Neural crest cell (in vitro differentiated cells): Measurements from ENCODE around the gene KSR2.

- PRO-cap: no peak
Observed at GRCh38 chr12:116222344-116222627, 55.2 kb downstream of the MED13L start.

GRCh38 chr12:116228819-116229414 is 48.6 kb downstream of the MED13L start:
- PRO-cap: no peak

DNA sequence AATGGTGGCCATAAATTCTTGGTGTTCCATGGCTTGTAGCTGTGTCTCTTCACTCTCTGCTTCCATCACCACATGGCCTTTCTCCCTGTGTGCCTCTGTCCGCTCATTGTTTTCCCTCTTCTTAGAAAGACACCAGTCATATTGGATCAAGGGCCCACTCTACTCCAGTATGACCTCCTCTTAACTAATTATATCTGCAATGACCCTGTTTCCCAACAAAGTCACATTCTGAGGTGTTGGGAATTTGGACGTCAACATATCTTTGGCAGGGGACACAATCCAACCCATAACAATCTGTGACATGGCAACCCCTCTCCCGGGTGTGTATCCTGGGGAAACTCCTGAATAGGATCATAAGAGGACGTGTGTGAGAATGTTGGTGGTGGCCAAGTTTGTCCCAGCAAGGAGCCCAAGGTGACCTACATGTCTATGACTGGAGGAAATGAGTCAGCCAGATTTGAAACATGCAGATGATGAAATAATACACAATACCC is 7.4 kb upstream of the MAP1LC3B2 start:
- PRO-cap: no peak

GRCh38 chr12:116558414-116558740 is 804 bp upstream of the MAP1LC3B2 start:
- PRO-cap: no peak

GRCh38 chr12:116759679-116760336 is 21.7 kb downstream of the RNFT2 start:
- PRO-cap: no peak

- PRO-cap: no peak
Observed at GRCh38 chr12:116802771-116804109, 65.1 kb downstream of the RNFT2 start.

- PRO-cap: no peak
Observed at GRCh38 chr12:117035952-117036501, 63.2 kb downstream of the TESC start.

GRCh38 chr12:117046361-117046913 is 52.8 kb downstream of the TESC start:
- PRO-cap: no peak

- PRO-cap: no peak
Observed at GRCh38 chr12:117048098-117048671, 51.0 kb downstream of the TESC start.

DNA sequence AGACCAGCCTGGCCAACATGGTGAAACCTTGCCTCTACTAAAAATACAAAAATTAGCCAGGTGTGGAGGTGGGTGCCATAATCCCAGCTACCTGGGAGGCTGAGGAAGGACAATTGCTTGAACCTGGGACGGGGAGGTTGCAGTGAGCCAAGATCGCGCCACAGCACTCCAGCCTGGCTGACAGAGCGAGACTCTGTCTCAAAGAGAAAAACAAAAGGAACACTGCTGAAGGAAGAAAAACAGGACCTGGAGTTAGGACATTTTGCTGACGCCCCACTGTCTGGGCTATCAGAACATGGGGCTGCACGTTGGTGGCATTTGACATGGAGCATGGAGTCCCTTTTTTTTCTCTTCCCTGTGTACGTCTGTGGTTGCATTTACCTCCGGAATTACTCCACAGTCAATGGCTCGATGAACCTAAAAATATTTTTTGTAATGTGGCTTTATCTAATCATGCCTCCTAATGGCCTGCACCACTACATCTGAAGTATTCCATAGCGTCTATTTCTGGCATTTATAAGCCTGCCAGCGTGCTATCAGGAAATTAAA is 30.8 kb downstream of the TESC start:
- PRO-cap: no peak

DNA sequence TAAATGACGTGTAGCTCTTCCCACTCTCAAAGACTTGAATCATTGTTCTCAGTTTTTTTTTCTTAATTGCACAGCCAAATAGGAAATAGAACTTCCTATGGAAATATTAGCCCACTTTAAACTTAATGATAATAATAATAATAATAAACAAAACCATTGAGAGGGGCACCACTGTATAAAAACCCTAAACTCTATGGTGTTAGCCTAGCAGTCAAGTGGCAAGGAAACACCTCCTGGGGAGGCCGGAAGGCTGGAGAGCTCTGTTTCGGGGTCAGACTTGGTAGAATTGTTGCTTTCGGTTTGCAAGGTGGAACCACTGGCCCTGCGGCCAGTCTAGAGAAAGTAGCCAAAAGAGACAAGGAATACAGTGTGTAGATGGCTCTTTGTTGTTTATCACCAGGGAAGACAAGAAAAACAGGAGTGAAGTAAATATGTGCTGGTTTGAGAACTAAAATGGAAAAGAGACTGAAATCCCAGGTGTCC is 40.1 kb upstream of the TESC start:
- PRO-cap: no peak

- PRO-cap: bidirectional peak, plus-strand start at chr12:117190081, minus-strand start at chr12:117189905
Observed at GRCh38 chr12:117189634-117190131, 587 bp downstream of the FBXO21 start.

DNA sequence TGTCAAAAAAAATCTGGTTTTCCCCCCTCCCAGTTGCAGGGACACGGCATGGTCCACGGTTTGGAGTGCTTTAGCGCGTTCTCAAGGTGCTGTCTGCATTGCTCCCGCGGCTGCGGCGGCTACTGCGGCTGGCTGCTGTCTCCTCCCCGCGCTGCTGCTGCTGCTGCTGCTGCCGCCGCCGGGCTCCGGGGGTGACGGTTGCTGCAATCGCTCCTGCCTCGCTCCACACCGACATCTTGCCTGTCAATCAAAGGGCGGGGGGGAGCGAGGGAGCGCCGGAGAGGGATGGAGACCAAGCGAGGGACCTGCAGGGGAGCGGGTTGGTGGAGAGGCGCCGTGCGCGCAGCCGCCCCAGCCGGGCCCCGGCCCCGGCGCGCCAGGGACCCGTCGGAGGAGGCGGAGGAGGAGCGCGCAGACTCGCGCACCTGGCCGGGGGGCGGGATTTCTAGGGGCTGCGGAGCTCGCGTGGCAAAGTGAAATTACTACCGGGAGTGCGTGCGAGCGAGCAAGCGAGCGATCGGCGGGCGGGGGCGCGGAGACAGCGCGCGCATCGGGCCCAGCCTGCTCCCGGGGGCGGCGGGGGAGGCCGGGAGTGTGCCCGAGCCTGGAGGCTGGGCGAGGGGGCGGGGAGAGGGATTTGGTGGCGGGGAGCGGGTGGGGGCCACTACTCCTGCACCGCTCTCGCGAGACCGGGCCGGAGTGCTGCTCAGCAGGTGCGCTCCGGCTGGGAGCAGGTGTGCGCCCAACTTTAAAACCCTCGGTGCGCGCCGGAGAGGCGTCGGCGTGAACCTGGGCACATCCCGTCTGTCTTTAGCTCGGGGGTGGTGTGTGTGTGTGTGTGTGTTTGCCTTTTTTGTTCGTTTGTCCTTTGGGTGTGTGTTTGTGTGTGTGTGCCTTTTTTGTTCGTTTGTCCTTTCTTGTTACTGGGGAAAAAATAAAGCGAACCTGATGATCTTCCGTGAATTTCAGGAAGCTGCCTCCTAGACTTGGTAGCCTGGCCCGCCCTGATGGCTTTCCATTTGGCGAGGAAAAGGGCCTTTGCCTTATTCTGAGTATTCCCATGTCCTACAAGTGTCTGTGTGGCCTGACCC is at the start of gene KSR2:
TSS of gene KSR2 (minus strand) at position 249 of the 1,091 bp plus-strand sequence.
- PRO-cap: no peak

GRCh38 chr12:118060194-118060680 is 742 bp downstream of the WSB2 start:
- PRO-cap: unidirectional peak, plus-strand start at chr12:118060625

- PRO-cap: bidirectional peak, plus-strand start at chr12:118062504, minus-strand start at chr12:118062141; bidirectional peak, plus-strand start at chr12:118062684, minus-strand start at chr12:118062694
Observed at GRCh38 chr12:118061735-118062906, 1.1 kb upstream of the WSB2 start.

DNA sequence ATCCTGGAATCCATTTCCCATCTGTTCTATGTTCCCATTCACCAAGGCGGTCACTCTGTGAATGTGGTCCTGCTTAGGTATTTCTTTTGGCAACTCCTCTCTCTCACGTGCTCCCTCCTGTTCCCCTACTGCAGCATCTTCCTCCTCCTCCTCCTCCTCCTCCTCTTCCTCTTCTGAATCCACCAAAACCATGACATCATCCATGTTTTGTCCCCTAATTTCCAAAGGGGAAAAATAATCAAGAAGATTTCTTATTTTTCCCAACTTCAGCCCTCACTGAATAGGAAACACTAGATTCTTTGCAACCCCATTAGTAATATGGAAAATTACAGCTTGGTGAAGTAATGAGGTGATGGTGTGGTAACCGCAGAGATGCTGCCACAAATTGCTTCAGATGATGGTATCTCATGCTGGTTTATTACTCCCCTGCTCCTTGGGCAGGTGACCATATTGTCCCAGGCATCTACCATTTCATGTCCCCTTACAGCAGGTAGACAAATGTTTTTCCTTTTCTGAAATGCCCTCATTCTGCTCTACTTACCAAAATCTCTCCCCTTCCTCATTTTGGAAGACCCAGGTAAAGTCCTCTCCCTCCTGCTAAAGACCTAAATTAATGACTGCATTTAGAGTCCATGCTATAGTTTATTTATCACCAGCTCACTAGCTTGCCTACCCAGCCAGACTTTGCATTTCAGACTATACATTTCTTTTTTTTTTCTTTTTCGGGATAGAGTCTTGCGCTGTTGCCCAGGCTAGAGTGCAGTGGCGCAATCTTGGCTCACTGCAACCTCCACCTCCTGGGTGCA is 7.6 kb upstream of the WSB2 start:
- PRO-cap: no peak

GRCh38 chr12:118181264-118181833 is 45.4 kb downstream of the PEBP1 start:
- PRO-cap: no peak

- PRO-cap: bidirectional peak, plus-strand start at chr12:118189851, minus-strand start at chr12:118189929; bidirectional peak, plus-strand start at chr12:118190118, minus-strand start at chr12:118190092
Observed at GRCh38 chr12:118189546-118190250, 53.8 kb downstream of the PEBP1 start.

GRCh38 chr12:118375951-118376351 is 404 bp upstream of the SUDS3 start:
- PRO-cap: bidirectional peak, plus-strand start at chr12:118376555, minus-strand start at chr12:118376210

GRCh38 chr12:118399583-118400150 is 23.3 kb downstream of the SUDS3 start:
- PRO-cap: no peak